Parietal lobe (tissue), 2 donors: ENCODE measurements around a stretch of chr6.

GRCh38 chr6:286645-287164, 5.6 kb upstream of the DUSP22 start:
- RAMPAGE, long total RNA = no peak

- RAMPAGE, long total RNA = no peak
These were observed 37.7 kb downstream of the DUSP22 start for GRCh38 chr6:329852-330586.

DNA sequence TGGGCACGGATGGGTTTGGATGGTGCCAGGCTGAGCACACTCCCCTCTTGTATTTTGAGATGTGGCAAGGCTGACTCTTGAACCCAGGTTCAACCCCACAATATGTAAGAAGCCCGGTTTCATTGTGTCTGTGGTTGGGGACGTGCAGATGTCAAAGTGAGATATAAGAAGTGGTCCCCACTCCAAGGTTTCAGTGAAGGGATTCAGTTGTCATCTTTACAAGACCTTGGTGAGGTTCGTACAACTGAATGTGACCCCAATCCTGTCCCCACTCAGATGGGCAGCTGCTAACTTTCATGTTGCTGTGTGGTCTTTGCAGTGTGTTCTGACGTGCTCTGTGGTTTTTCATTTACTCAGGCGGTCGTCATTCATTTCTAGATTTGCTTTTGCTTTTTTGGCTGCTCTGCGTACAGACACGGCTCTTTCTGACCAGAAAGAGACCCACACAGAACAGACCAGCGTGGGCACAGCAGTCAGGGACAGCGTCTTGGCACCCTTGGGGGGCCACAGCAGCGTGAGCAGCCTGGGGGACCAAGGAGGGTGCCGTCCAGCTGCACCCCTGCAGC, 49.6 kb upstream of the IRF4 start:
- RAMPAGE, long total RNA = no peak

DNA sequence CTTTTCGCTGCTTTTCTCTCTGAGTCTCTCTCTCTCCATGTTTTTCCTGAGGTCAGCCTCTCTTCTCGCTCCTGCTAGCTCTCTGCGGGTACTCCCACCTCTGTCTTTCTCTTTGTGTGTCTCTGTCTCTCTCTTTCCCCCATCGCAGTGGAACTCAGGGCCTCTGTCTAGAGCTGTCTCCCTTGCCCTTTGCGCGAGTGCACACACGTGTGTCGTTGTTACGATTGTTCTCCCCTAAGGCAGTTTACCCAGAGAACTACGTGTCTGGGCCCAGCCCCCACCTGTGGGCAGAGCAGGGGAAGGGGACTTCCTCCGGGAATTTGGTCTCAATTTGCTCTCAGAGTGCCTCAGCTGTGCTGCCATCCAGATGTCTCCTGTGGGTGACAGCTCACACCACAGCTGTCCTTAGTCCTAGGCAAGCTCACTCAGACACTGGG, 2.3 kb downstream of the IRF4 start:
- RAMPAGE, long total RNA = no peak

GRCh38 chr6:399568-400290, 8.2 kb downstream of the IRF4 start:
- RAMPAGE, long total RNA = no peak

GRCh38 chr6:710461-711732, 18.0 kb upstream of the EXOC2 start:
- RAMPAGE, long total RNA = no peak

DNA sequence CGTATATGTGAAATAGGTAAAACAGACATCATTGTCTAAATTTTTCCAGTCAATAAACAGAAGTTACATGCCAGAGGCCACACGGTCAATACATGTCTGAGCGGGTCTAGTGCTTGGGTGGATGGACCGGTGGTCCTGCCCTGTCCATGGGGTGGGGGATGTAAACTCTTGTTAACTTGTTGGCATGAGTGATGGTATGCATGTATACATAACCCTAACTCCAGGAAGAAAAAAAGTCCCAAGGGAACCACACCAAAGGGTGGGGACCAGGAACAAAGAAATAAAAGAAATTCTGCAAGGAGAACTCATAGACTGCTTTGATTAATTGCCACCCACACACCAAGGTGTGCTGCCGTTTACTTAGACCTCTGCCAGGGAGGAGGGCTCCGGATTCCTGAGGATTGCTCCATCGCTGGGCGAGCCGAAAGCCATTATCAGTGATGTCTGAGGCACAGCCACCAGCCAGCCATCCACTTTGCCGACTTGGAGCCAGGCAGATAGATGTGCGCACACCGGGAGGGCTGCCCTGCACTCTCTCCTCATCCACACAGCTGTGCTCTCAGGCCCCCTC, 272.8 kb upstream of the FOXQ1 start:
- RAMPAGE, long total RNA = no peak

DNA sequence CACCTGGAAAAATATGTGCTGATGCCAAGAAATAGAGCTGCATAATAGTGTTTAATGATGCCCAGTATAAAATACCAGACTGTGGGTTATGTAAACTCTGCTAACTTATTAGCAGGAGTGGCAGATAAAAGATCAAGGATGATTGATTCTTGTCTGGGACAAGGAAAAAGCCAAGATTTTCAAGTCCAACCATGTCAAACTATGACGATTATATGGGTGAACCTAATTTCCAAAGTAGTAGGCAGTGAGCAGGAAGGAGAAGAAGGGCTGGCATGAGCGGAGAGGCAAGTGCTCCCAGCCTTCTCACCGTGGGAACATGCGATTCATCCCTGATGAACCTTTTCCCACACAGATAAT, 150.6 kb upstream of the FOXQ1 start:
- RAMPAGE, long total RNA = no peak

- RAMPAGE, long total RNA = no peak
These were observed 5.6 kb upstream of the FOXF2 start for GRCh38 chr6:1383432-1384437.

DNA sequence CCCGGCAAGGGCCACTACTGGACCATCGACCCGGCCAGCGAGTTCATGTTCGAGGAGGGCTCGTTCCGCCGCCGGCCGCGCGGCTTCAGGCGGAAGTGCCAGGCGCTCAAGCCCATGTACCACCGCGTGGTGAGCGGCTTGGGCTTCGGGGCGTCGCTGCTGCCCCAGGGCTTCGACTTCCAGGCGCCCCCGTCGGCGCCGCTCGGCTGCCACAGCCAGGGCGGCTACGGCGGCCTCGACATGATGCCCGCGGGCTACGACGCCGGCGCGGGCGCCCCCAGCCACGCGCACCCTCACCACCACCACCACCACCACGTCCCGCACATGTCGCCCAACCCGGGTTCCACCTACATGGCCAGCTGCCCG, 1.1 kb downstream of the FOXF2 start:
- RAMPAGE, long total RNA = no peak

GRCh38 chr6:1601405-1601857, 8.3 kb upstream of the FOXC1 start:
- RAMPAGE, long total RNA = no peak

- RAMPAGE, long total RNA = no peak
These were observed 3.1 kb upstream of the FOXC1 start for GRCh38 chr6:1606402-1607297.

DNA sequence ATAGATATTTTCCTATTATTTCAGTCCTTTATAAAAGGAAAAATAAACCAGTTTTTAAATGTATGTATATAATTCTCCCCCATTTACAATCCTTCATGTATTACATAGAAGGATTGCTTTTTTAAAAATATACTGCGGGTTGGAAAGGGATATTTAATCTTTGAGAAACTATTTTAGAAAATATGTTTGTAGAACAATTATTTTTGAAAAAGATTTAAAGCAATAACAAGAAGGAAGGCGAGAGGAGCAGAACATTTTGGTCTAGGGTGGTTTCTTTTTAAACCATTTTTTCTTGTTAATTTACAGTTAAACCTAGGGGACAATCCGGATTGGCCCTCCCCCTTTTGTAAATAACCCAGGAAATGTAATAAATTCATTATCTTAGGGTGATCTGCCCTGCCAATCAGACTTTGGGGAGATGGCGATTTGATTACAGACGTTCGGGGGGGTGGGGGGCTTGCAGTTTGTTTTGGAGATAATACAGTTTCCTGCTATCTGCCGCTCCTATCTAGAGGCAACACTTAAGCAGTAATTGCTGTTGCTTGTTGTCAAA, 3.6 kb downstream of the FOXC1 start:
- RAMPAGE, long total RNA = no peak

GRCh38 chr6:1701820-1702370, 92.2 kb downstream of the FOXC1 start:
- RAMPAGE, long total RNA = no peak

DNA sequence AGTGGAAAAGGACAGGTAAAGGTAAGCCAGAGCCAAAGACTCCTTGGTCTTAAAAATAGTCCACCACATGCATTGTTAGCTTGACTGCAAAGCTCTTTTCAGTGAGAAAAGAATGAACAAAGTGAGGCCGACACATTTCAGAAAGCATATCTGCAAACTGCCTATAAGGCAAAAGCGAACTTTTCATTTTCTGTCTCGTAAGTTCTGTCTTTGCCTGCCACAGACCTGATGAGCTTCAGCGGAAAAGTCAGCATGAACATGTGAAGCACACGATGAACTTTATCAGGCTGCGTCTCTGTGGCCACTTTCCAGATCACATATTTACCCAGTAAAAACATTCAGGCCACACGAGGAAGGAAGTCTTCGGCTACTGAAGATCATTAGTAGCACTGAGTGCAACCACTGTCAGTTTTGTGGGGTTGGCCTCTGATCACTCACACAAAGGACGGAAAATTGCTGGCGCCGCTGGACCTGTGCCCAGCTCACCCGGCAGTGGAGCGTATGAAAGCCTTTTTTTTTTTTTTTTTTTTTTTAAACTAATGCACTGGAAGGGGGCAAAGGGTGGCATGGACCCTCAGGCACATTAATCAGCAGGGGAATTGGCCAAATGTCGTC, 223.0 kb downstream of the FOXC1 start:
- RAMPAGE, long total RNA = no peak

- RAMPAGE, long total RNA = no peak
These were observed 259.3 kb downstream of the FOXC1 start for GRCh38 chr6:1869003-1869348.

DNA sequence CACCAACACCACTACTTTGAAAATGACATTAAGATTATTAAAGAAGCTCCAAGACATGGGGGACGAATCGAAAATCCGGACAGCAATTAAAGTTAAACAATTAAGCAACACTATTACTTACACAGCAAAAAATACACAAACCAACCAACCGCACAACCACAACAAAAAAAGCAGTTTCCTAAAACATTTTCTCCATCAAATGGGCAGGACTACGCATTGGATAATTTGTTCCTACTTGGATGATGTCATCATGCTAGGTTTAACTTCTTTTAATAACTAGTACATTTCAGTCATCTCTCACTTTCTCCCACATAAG, 134.4 kb downstream of the GMDS start:
- RAMPAGE, long total RNA = no peak

- RAMPAGE, long total RNA = no peak
These were observed 133.8 kb upstream of the GMDS start for GRCh38 chr6:2379140-2379758.

DNA sequence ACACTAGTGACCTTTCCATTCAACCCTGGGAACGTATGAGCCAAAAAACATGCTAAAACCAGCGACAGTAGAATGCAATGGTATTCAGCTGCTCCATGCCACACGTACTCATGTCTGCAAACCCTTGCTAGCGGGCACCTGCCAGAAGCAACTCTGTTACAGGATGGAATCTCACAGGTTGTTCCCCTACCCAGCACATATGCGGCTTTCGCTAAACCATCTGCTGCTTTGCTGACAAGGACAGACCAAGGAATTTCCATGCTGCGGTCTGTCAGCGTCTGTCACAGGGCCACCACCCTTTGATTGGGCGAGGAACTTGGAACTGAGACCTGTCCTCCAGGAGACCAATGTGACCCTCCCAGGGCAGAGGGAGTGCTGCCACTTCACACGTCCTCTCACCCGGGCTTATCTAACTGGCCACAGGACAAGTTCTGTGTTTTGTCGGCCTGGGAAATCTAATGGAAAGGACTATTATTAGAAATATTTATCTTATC, 16.6 kb downstream of the MYLK4 start:
- RAMPAGE, long total RNA = no peak

DNA sequence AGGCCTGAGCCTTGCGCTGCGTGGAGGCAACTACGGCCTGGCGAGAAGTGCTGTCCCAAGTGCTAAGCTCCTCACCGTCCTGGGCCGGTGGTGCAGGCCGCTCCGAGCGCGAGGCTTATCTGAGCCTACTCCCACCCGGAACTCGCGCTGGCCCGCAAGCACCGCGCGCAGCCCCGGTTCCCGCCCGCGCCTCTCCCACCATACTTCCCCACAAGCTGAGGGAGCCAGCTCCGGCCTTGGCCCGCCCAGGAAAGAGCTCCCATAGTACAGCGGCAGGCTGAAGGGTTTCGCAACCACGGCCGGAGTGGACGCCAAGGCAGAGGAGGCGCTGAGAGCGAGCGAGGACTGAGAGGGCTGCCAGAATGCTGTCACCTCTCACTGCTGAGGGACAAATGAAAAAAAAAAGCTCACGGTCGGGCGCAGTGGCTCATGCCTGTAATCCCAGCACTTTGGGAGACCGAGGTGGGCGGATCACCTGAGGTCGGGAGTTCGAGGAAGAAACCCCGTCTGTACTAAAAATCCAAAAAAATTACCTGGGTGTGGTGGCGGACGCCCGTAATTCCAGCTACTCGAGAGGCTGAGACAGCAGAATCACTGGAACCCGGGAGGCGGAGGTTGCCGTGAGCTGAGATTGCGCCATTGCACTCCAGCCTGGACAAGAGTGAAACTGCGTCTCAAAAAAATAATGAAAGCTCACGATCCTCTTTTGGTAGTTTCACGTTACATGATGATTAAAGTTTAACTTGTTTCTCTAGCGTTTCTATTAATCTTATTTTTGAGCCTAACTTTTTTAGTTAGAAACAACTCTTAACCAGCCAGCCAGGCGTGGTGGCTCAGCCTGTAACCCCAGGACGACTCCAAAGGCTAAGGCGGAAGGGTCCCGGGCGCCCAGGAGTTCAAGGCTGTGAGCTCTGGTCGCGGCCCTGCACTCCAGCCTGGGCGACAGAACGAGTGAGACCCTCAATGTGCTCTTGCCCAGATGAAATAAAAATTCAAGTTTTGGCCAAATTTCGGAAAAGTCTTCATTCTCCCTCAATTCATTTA, 1.4 kb upstream of the WRNIP1 start:
- RAMPAGE, long total RNA = no peak